Subcutaneous preadipocyte (primary cell): ENCODE results near the genes AXIN2 and CEP112.

GRCh38 chr17:64240656-64241441, 22.2 kb downstream of the TEX2 start:
- CAGE, long polyA plus RNA, result no peak

DNA sequence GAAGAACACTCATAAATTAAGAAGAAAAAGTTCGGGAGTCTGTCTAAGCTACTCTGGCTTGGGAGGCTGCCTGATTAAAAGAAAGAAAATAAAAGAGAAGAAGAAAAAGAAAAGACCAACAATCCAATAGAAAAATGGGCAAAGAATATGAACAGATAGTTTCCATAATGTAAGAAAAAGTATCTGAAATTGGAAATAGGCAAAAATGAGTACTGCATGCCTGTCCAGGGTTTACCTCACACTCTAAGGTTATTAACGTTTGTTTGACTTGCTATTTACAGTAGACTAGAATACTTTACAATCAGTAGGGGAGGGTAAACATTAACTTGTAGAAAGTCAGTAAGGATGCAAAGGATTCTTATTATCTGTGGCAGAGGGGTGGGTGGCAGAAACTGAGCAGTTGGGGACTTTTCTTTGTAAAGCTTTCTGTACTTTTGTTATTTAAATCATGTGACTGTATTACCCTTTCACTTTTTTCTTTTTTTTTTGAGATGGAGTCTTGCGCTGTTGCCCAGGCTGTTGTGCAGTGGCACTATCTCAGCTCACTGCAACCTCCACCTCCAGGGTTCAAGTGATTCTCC, 5.4 kb upstream of the PECAM1 start:
- CAGE, long polyA plus RNA, result no peak

DNA sequence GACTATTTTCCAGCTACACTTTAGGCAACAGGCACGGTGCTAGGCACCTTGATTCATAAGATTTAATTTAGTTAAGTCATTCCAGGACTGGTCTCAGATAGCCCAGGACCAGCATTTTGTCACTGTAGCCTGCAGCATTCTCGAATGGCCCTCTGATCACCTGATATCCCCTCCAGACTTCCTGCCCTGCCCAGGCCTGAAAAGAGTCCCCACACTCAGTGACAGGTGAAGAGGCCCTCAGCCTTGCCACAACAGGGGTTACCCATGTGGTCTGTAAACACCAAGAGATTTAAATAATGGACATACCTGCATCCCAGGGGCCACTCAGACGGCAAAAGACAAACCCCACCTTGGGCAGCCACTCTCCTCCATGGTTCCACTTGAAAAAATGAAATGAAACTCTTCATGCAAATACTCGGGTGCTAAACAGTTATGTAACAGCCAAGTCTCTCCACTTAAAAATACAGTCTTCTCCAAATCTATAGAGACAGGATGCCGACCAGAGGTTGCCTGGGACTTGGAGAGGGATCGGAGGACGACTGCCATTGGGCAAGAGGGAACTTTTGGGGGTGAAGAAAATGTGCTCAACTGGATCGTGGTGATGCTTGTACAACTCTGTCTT, 22.9 kb upstream of the PECAM1 start:
- CAGE, long polyA plus RNA, result no peak

- CAGE, long polyA plus RNA, result no peak
These were observed 23.9 kb downstream of the CEP95 start for GRCh38 chr17:64530431-64531345.

GRCh38 chr17:64572483-64573292, 65.9 kb downstream of the CEP95 start:
- CAGE, long polyA plus RNA, result no peak

DNA sequence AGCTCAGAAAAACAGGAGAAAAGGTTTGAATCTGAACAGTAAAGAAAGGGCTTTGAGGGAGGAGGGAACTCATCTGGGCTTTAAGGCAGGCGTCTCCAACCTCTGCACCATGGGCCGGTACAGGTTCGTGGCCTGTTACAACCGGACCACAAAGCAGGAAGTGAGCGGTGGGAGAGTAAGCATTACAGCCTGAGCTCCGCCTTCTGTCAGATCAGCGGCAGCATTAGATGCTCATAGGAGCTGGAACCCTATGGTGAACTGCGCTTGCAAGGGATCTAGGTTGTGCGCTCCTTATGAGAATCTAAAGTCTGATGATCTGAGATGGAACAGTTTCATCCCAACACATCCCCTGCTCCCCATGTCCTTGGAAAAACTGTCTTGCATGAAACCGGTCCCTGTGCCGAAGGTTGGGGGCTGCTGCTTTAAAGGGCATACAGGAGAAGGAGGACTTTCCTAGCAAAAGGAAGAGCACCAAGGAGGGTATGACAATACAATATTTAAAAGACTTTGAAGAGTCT, 62.7 kb downstream of the SMURF2 start:
- CAGE, long polyA plus RNA, result no peak

DNA sequence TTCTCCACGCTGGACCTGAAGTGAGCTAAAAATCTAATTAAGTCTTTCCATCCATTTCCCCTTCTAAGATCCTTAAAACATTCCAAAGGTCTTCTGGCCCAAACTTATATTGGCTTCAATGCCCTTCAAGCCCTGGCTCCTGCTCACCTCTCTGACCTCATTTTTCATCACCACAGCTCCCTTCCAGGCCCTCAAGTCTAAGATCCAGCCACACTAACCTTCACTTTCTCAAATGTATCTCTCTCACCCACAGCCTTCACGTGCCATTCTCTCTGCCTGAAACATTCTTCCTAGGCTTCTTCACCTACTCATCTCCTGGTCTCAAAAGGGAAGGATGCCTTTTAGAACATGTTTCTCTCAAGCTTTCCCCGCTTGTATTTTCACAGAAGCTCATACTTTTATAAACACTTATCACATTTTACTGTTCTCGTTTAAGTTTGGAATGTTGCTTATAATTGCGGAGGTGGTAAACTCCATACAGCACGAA, 50.3 kb downstream of the SMURF2 start:
- CAGE, long polyA plus RNA, result no peak

- CAGE, long polyA plus RNA, result no peak
These were observed 114.8 kb upstream of the SMURF2 start for GRCh38 chr17:64776532-64777753.

DNA sequence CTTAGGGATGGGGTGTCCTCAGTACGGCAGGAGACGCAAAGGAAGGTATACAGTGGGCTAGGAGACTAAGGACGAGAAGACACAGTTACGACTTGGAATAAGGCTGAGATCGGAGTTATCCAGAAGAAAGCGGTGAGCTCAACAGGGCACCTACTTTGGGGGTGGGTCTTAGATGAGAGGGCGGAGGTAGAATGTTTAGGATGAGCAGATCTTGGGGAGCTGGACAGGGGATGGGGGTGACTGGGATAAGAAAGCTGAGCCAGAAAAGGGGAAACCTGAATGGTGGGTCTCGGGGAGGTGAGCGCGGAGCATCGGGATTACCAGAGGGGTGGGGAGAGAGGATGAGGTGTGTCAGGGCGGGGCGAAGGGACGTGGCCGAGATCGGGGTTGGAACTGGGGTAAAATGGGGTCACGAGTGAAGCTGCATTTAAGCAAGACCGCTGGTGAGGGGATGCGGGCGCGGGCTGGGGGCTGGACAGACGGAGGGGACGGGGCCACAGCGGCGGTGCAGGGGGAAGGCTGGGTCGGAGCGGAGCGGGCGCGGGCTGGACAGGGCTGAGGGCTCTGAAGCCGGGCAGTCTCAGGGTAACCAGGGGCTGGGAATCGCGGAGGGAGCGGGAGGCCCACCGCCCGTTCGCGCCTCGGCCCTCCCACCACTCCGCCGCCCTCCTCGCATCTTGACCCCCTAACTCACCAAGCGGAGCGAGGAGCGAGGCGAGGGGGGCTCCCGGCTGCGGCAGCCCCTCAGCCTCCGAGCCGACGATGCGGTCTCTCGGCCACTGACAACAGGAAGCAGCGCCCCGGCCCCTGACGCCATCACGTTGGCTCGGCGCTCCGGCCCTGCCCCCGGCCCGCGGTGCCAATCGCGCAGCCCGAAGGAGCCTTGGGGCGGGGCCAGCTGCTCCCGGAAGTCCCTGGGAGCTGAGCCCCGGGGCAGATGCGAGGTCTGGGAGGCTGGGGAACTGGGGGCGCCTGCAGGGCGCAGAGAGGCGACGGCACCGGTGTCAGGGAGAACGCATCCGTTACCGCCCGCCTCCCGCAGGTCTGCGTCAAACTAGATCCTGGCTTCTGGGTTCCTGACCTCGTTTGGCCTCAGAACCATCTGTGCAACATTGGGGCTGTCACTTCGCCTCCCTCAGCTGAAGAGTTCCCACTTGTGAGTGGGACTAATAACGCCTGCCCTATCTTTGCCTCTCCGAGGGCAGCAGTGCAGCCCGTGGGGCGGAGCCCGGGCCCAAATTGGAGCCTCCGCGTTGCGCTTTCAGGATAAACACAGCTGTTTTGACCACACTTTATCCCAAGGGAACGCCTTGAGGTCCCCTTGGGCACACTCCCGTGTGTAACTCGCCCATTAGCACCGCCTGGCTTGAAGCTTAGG, 82.4 kb downstream of the LRRC37A3 start:
- CAGE, long polyA plus RNA, result no peak

- CAGE, long polyA plus RNA, result no peak
These were observed 3.7 kb upstream of the LRRC37A3 start for GRCh38 chr17:64922908-64923508.

DNA sequence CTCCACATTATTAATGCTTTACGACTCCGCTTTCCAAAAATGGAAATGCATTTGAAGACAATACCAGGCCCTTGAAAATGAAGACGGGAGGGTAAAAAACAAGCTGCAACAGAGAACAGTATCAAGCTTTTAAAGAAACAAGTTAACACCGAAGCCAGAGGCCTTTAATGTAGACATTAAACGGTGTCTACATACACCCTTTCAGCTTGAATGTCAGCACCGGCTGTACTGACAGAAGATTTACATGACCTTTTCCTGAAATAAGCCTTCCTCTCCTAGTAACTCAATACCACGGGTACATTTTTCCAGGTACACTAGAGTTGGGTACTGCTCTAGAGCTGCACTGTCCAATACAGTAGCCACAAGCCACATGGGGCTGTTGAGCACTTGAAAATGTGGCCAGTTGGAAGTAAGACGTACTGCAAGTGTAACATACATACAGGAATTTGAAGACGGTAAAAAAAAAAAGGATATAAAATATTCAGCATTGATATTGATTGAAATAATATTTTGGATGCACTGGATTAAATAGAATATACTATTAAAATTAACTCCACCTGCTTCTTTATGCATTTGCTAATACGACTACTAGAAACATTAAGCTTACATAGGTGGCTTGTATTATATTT, 45.9 kb upstream of the LRRC37A3 start:
- CAGE, long polyA plus RNA, result no peak

DNA sequence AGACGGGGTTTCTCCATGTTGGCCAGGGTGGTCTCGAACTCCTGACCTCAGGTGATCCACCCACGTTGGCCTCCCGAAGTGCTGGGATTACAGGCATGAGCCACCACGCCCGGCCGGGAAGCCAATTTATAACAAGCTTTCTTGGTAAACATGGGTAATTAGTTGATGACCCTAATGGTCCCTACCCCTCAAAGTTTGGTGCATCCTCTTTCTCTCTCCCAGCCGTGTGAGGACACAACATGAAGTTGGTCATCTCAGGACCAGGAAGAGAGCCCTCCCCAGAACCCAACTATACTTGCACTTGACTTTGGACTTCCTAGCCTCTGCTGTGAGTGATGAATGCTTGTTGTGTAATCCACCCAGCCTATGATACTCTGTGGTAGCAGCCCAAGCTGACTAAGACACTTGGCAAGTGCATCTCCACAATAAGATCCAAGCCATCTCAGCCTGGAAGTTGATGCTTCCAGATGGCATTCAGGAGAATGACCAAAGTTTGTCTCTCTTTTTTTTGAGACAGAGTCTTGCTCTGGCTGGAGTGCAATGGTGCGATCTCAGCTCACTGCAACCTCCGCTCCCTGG, 65.6 kb downstream of the GNA13 start:
- CAGE, long polyA plus RNA, result no peak

GRCh38 chr17:65028670-65029083, 27.9 kb downstream of the GNA13 start:
- CAGE, long polyA plus RNA, result no peak

- CAGE, long polyA plus RNA, result no peak
These were observed 13.5 kb downstream of the GNA13 start for GRCh38 chr17:65042943-65043446.

DNA sequence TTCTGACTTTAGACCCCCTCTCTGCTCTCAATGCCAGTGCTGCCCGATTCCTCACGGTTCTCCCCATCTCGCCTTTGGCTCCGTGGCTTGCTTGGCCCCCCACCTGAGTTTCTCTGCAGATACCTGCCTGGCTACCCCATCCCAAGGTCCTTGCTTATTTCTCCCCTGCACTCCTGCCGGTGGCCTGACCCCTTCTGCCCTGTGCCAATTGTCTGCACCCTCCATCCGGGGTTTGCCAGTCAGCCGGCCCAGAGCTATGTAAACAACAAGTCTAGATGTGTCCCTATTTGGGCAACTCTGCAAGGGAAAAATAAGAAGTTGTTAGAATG, 46.4 kb downstream of the RGS9 start:
- CAGE, long polyA plus RNA, result no peak

- CAGE, long polyA plus RNA, result no peak
These were observed 31.4 kb downstream of the AXIN2 start for GRCh38 chr17:65529615-65530885.

DNA sequence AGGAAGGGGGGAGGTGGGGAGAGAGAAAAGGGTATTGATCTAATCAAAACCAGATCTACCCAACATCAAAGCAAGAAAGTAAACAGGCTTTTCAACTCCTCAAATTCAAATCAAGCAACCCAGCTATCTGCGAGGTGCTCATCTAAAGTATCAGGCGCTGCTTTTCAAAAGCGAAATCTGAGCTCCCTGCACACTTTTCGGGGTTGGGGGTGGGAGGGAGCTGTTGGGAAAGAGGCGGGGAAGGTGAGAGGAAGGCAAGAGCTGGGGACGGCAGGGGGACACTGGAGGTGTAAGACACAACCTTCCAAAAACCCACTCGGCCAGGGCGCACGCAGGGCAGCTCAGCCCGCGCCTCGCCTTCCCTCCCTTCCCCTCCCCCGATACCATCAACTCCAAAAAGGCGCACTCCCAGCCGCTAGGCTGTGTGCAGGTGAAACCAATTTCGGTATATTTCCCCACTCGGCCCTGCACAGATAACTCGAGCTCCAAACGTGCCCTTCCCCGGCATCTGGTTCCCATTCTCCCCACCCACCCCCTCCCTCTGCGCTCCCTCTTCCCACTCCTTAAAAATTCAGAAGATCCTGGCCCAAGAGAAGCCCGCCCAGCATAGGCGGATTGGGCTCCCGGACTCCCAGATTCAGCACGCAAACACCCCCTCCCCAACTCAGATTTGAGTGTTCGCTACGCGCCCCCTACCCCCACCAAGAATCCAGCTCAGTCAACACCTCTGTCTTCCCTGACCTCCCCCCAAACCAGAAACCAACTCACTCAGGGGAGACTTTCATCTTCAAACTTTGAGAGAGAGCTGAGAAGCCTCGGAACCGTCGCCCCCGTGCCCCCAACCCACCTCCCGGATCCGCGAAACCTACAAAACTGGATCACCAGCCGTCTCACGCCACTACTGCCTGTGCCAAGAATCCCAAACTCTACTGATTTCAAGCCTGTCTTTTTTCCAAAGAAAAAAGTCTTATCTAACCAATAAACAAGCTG, 2.4 kb downstream of the AXIN2 start:
- CAGE, long polyA plus RNA, result no peak

DNA sequence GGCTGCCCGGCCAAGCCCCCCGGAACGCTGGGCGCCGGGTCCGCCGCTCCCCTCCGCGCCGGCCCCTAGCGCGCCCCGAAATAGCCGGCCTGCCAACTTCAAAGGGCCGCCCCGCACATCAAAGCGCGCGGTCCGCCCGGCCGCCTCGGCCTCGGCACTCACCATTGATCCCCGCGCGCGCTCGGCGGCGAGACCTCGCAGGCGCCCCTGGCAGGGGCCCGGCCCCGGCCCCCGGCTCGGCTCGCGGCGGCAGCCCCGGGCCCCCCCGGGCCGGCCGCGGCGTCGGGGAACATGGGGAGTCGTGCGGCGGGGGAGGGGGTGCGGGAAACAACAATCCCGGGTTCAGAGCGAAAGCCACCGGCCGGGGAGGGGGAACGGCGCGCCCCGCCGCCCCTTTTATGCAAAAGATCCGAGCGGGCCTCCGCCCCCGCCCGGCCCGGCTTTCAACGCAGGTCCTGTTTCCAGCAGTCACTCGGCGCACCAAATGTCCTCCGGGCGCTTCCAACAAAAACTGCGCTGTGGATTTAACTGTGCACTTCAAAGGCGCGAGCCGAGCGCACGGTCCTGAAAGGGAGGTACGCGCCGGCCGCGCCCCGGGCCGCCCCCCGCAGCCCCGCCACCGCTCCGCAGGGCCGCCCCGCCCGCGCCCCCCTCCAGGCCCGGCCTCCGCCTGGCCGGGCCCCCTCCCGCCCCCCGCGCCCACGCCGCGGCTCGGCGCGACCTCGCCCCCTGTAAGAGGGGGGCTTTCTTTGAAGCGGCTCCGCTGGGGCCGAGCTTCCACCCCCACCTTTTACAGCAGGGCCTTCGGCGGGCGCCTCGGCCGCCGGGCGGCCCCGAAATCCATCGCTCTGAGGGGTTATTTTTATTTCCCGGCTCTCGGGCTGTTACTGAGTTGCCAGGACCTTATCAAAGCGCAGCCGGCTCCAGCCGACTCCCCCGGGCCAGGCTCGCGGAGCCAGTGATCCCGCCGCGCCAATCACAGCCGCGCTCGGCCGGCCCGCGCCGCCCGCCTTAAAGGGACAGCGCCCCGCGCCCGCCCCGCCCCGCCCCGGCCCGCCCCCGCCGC, at the start of gene AXIN2:
Gene AXIN2, minus strand, starts transcription at position 986 of the 1,066 bp plus-strand sequence.
- CAGE, long polyA plus RNA, result no peak

GRCh38 chr17:65594935-65595516, 33.6 kb upstream of the AXIN2 start:
- CAGE, long polyA plus RNA, result no peak

GRCh38 chr17:66191353-66192684, at the start of gene CEP112:
TSS of gene CEP112 (minus strand) at chr17:66192133.
- CAGE, long polyA plus RNA, result no peak